GM06990 (cell line): Measurements from ENCODE around the gene CHP2.

DNA sequence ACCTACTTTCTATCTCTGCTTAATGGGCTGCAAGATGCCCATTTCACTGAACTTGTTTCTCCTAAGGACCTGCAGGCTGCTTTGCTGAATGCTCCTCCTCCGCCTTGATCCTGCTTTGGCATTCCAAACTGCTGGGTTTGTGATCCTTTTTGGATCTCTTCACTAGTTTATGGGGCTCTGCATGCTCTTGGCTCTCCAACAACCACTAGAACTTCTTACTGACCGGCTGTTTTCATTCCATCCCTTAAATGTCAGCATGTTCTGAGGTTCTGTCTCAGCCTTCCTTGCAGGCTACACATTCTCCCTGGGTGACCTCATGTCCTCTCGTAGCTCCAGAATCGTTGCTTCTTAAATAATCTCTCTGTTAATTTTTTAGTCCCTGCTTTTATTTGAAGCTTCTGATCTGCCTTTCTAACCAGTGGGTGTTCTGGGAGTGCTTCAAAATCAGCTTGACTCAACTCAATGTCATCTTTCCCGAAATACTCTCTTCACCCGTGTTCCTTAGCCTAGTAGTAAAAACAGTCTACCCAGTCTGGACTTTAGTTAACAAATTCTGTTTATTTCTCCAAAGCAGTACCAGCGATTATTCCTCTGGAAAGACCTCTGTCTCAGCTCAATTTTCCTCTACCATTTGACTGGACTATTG lies 119.0 kb upstream of the HS3ST2 start:
- RRBS: no CpG with 5 or more reads among the region's 7 CpGs

DNA sequence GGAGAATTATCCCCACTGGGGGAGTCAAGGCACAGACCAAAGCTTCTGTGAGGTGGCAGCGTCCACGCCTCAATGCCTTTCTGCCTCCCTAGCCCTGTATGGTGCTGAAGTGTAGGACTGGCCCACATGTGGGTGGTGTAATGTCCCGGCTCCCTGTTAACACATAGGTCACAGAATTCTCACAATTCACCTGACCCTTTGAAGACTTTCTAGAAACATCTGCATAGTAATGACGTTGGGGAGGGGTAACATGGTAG lies 2.0 kb downstream of the HS3ST2 start:
- RRBS: no CpG with 5 or more reads among the region's 4 CpGs

DNA sequence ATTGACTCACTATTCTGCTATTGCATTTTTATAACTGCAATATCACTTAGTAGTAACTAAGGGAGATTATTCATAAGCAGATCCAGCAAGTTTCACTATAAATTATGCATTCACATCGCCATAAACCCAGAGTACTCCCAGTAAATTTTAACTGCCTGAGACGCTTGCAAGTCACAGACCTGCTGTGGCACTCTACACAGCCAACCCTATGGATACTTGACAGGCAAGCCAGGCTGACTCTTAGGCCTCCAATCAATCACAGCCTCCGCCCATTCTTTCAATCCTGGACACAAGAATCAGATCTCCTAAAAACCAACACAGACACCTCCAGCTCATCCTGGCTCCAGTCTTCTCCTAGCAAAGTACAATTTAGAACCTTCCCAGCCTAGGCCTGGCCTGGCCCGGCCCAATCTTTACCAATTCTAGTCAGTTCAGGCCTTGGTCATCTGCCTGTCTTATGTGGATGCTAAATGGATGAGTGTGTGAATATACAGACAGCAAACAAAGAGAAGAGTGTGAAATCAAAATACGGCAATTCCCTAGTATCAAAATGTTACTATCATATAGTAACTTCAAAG lies 28.1 kb downstream of the USP31 start:
- RRBS: no CpG with 5 or more reads among the region's 5 CpGs

GRCh38 chr16:23131042-23131519 lies 18.2 kb downstream of the USP31 start:
- RRBS: no CpG with 5 or more reads among the region's 3 CpGs

DNA sequence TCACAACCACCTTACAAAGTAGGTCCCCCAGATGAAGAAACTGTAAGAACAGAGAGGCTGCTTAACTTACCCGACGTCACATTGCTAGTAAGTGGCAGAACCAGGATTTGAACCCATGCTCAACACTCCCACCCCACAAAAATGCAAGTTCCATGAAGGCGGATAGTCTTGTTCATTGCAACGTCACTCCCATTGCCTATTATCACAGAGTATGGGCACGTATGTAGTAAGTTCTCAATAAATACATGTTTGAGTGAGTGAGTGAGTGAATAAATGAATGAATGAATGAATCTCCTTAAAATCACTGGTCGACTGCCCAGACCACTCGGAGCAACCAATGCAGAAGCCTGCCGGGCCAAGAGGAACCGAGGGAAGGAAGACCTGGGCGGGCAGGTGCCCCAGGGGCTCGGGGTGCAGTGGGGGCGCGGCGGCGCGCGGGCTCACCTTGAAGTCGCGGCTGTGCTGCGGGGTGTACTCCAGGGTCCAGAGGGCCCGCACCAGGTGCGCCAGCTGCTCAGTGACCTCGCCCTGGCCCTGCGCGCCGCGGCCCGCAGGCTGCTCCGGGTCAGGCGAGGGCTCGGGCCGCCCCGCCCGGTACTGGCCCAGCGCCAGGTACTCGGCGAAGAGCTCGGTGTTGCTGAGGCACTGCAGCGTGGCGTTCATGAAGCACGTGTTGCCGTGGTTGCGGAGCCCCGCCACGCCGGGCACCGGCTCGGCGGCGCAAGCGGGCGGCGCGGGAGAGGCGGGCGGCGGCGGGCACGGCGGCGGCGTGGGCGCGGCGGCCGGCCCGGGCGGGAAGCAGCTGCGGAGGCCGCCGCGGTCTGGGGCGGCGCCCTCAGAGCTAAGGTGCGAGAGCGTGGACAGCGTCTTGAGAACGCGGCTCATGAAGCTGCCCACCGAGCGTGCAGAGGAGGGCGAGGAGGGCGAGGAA lies 793 bp downstream of the USP31 start:
- RRBS: 4% methylated on average over 18 of the region's 83 CpGs

- RRBS: no CpG with 5 or more reads among the region's 14 CpGs
Measured at GRCh38 chr16:23423250-23423910, 29.6 kb downstream of the COG7 start.

GRCh38 chr16:23466205-23467133 lies 13.5 kb upstream of the COG7 start:
- RRBS: no CpG with 5 or more reads among the region's 6 CpGs

- RRBS: no CpG with 5 or more reads among the region's 21 CpGs
Measured at GRCh38 chr16:23482419-23483462, 27.6 kb downstream of the GGA2 start.

DNA sequence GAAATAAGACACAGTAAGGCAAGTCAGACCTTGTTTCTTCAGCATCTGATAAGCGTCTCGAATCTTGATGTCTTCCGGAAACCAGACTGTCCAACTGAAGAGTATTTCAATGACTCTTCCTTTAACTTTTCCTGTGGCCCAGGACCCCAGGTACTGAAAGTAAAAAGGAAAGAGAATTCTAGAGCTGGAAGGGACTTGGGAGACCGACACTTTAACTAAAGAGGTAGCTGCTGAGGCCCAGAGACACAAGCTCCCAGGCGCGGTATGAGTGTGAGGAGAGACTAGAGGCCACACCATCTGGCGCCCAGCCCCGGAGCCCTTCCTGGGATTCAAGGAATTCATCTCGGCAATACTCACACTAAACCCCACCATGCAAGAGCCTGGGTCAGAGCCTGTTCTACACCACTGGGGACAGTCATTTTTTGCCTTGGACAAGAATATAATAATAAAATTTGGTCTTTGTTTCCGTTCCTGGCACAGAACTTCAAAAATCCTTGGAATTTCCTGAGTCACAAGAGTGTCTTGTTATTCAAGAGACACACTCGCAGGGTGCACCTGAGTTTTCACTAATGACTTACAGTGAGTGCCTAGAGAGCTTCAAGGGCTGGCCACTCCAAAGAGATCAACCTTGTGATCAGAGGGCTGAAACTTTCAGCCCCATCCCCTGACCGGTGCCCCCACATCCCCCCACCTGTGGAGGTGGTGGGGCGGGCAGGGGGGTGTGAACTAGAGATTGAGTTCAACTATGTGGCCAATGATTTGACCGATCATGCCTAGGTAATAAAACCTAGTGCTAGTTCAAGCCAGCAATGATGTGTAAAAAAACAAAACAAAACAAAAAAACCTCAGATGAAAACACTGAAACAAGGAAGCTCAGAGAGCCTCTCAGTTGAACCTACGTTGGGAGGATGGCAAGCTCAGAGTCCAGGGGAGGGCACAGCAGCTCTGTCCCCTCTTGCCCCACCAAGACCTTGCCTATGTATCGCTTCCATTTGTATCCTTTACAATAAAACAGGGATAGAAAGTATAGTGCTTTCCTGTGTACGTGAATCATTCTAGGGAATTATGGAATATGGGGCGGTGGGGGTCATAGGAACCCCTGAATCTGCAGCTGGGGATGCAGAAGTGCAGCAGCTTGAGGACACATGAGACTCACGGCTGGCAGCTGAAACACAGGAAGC lies 18.3 kb downstream of the GGA2 start:
- RRBS: no CpG with 5 or more reads among the region's 19 CpGs

DNA sequence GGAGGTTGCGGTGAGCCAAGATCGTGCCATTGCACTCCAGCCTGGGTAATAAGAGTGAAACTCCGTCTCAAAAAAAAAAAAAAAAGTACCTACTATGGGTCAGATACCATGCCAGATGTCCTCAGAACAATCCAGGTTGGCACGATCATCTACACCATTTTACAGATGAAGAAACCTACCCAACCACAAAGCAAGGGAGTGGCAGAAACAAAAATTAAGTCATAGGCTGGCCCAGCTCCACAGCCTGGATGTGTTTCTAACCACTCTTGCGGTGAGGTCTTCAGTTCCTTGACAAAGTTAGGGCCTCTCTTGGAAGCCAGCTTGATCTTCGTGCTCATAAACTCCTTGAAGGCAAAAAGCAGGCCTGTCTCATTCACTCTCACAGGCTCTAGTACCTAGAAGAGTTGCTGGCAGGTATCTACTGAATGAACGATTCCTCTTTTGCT lies 6.3 kb downstream of the GGA2 start:
- RRBS: no CpG with 5 or more reads among the region's 7 CpGs

DNA sequence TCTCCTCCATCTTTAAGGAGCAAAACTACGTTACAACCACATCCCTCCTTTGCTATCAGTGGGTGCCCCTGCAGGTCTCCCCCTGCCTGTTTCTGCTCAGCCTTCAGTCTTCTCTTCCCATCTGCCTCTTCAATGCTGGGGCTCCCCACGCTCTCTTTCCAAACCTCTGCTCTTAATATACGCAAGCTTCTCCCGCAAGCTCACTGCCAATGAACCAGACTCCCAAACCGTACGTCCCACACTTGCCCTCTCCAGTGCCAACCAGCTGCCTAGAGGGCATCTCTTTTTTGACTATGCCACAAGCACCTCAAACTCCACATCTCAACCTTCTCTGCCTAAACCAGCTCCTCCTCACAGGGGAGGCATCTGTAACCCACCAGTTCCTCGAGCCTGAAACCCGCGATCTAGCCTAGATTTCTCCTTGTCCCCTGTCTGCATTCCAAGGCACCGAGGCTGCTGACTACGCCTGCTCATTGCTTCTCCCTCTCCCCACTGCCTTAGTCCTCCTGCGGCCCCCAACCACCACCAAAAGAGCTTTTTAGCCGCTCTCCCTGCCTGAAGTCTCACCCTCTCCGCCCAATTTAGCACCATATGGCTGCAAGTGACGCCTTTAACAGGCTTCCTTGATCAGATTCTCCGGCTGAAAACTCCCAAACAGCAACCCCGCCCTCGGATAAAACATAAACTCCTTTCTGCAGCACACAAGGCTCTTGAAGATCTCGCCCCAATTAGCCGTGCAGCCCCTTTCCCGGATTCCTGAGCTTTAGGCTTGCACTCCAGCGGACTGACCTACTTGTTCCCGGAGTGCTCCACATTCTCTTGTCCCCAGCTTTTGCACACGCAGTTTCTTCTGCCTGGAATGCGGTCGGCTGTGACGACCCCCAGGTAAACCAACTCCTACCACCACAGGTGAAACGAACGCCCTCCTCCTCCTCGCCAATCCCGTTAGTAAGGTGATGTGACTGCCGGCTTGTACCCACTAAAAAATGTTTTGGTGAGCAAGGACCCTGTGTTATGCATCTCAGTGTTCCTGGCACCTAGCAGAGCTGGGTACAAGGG lies 1.5 kb downstream of the GGA2 start:
- RRBS: 6% methylated on average over 8 of the region's 32 CpGs

GRCh38 chr16:23558374-23558596 lies 758 bp downstream of the UBFD1 start:
- RRBS: no CpG with 5 or more reads among the region's 3 CpGs

GRCh38 chr16:23669200-23669830 lies 9.4 kb upstream of the PLK1 start:
- RRBS: no CpG with 5 or more reads among the region's 4 CpGs

DNA sequence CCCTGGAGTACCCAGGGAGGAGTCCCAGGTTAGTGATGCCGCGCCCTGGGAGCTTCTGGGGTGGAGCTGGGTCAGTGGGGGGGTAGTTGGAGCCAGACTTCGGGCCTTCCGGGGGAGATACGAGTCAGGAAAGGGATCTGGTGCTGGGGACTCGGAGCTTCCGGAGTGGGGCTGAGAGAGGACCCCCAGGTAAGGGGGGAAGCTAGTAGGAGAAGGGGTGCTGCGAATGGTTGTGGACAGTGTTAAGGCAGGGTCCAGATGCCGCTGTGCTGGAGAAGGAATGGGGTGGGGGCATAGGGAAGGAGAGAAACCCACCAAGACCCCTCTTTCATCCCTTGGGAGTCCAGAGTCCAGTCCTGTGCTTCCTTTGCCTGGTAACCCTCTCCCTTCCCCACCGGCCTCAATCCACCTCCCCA lies 957 bp downstream of the PLK1 start:
- RRBS: no CpG with 5 or more reads among the region's 10 CpGs

DNA sequence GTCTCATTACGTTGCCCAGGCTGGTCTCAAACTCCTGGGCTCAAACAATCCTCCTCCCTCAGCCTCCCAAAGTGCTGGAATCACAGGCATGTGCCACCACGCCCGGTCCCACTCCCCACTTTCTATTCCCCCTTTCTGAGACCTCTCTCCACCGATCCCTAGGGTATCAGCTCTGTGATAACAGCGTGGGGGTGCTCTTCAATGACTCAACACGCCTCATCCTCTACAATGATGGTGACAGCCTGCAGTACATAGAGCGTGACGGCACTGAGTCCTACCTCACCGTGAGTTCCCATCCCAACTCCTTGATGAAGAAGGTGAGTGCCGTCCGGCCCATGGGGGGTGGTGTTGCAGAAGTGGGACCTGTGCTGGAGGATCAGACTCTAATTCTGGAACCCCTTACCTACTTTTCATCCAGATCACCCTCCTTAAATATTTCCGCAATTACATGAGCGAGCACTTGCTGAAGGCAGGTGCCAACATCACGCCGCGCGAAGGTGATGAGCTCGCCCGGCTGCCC lies 10.4 kb downstream of the PLK1 start:
- RRBS: no CpG with 5 or more reads among the region's 19 CpGs

GRCh38 chr16:23754462-23755249 lies at the start of gene CHP2:
TSS of gene CHP2 (plus strand) at chr16:23755026.
- RRBS: 22% methylated on average over 30 of the region's 73 CpGs

GRCh38 chr16:23847480-23848502 lies 12.0 kb downstream of the PRKCB start:
- RRBS: 96% methylated on average over 2 of the region's 11 CpGs

DNA sequence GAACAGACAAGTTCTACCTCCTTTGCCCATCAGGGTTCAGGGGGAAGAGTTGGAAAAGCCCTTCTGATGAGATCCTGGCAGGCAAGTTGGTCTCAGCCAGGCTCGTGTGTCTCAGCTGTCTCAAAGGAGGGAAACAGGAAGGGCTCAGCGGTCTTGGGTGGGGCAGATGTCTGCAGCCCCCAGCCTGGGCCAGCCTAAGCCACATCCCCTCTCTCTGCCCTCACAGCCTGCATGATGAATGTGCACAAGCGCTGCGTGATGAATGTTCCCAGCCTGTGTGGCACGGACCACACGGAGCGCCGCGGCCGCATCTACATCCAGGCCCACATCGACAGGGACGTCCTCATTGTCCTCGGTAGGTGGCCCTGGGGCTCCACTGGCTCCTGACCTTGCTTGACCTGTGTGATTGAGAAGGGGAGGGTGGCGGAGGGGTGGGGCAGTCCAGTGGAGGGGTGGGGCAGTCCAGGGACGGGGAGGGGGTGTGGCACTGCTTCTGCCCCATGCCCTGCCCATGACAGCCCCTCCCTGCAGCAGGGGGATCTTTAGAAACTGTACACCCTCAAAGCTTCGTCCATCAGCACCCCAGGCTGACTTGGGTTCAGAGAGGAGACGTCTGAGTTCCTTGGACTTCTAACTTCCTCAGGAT lies 199.5 kb downstream of the PRKCB start:
- RRBS: no CpG with 5 or more reads among the region's 17 CpGs

GRCh38 chr16:24537333-24538054 lies 1.9 kb upstream of the RBBP6 start:
- RRBS: no CpG with 5 or more reads among the region's 12 CpGs

DNA sequence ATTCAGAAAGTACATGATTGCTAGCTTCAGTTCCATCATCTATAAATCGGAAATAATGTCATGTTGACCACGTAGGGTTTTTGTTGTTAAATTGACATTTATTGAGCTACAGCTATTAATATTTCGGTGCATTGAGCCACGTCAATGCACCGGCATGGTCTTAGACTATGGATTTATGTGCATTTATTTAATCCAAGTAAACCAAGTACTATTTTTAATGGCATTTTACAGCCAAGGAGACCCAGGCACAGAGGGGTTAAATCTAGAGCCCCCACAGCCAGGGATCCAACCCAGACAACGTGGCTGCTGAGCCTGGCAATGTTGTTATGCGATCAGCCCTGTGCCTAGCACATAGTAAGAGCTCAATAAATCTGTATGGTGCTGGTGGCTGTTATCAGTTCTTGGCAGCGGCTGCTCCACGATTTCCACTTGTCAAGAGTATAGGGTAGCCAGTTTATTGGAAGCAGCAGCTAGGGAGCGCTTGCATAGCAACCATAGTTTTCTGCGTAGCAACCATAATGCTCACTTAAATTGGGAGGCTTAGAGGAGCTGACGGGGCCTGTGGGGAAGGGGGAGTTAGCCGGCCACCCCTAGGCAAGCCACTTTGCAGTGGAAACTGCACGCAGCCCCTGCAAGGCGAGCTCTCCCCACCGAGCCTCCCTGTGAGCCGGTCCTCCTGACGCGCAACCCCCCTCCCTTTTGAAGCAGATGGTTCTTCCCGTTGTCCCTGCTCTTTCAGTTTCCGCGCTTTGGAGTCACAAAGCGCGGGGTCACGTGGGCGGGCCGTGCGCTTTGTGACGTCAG lies 487 bp upstream of the RBBP6 start:
- RRBS: 4% methylated on average over 4 of the region's 29 CpGs